Hematopoietic multipotent progenitor cell (in vitro differentiated cells): ENCODE measurements around a stretch of chr2.

- CAGE, long polyA plus RNA = no peak
Observed at GRCh38 chr2:37226886-37227200, 4.6 kb downstream of the CEBPZ start.

DNA sequence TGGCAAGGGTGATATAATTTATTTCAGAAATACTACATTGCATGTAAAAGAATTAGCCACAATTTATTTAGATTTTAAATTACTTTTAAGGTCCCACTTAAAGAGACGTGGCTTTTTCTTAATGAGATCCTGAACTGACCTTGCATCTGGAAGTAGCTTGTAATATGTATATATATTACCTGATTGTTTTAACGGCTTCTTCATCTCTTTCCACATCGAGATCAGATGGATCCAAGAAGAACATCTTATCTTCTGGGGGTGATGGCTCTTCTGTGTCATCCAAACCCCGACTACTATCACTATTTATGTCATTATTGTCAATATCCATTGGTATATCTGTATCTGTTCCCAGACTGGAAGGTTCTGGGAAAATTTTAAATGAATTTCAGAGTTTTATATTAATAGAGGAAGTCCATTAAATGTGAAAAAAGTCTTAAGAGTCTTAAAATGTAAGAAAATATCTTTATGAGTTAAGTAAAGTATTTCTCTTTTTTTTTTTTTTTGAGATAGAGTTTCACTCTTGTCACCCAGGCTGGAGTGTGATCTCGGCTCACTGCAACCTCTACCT, 45.0 kb downstream of the PRKD3 start:
- CAGE, long polyA plus RNA = no peak

DNA sequence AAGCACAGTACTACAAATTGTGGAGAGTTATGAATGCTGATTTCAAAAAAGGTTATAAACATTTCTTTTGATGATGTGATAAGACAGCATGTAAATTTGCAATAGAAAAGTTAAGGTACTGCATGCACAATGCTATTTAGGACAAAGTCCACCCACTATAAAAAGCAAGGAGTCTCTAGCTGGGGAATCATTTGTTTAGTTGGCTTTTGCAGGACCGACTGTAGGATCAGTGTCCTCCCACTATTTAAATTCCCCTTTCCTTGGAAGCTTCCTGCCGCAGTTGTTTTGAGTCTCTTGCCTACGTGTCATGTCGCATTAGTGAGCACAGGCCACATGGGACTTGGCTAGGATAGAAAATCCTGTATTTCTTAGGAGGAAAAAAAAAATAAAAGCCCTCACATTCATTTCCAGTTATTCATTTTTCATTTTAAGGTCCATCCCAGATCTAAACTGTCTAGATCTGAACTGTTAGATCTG, 13.1 kb downstream of the QPCT start:
- CAGE, long polyA plus RNA = no peak

- CAGE, long polyA plus RNA = no peak
Observed at GRCh38 chr2:37425351-37425914, 81.0 kb downstream of the QPCT start.

DNA sequence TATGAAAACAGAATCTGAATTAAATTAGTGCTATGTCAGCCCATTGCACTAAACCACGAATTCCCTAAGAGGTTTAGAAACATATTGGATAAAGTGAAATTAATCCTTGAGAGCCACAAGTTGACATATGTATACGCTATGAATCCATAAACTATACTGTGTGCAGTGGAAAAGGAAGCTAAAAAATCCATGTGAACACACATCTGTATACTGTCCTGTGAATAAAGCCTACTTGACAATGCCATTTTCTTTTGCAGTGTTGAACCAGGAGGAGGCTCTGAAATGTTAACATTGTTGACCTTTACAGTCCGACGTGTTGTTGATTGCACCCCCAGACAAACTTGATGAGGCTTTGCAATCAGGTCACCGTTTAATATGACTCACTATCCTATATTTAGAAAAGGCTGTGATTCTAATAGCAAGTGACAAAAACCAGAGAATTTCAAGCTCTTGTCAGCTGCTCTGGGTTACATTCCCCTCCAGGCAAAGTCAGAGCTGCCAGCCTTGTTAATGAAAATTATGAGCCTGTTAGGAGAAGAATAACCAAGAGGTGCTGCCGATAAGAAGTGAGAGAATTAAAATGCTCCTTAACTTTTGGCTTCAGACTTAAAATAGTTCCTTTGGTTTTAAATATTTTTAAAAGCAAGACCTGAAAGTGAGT, 161.9 kb downstream of the QPCT start:
- CAGE, long polyA plus RNA = no peak

DNA sequence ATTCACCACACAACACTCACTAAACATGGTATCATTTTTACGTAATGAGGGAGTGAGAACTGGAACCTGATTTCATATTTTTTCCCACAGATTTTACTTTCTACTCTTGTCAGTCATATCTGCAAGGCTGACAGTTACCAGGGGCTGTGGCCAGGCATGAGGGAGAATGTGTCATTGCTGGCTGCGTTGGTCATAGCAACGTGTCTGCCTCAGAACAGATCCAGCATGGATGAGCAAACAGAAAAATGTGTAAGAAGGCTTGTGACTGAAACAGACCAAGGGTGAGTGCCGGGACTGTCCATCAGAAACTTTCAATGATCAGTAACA, 100.6 kb downstream of the CDC42EP3 start:
- CAGE, long polyA plus RNA = no peak

DNA sequence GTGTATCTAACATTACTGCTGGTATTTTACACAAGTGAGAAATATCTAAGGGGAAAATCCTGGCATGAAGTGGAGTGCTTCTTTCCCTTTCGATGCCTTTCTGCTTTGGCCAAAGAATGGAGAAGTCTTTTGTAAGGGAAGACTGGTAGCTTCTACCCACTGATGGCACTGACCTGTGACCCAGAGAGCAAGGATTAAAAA, 86.5 kb upstream of the CDC42EP3 start:
- CAGE, long polyA plus RNA = no peak

GRCh38 chr2:37798642-37798919, 126.5 kb upstream of the RMDN2 start:
- CAGE, long polyA plus RNA = no peak

- CAGE, long polyA plus RNA = no peak
Observed at GRCh38 chr2:37851553-37852024, 73.5 kb upstream of the RMDN2 start.

DNA sequence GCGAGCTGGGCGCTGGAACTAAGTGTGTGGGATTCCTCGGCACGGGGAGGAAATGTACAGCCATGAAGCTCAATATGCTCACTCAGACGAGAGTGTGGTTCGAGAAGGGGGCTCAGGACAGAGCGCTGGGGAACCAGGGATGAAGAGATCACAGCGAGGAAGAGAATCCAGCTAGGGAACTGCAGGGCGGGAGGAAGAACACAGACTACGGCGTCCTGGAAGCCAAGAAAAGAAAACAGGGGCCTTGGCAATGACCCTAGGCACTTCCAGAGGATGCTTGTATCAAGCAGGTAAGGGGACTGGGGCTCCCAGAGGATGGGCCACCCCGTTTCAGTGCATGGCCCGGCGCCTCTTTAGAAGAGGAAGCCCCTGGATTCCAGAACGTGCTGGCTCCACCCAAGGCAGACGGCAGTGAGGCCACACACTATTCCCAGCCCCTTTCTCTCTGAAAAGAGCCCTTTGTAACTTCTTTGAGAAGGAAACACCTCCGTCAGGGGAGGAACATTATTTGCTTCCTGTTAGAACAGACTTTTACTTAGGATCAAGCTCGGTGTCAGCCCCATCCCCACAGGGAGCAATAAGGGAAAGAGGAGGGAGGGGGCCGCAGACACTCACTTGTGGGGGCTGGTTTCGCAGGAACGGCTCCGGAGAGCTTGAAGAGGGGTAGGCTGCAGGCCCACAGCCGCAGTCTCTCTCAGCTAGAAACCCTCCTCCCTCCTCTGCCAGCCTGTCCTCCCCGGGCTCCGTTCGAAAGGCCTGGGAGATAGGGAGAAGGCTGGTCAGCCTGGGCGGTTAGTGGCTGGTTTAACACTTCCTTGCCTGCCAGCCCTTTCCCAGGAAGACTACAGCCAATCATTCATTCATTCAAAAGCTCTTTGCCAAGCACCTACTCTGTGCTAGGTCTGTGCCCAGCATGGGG, 49.7 kb upstream of the RMDN2 start:
- CAGE, long polyA plus RNA = no peak

- CAGE, long polyA plus RNA = no peak
Observed at GRCh38 chr2:37921797-37922492, 3.1 kb upstream of the RMDN2 start.

DNA sequence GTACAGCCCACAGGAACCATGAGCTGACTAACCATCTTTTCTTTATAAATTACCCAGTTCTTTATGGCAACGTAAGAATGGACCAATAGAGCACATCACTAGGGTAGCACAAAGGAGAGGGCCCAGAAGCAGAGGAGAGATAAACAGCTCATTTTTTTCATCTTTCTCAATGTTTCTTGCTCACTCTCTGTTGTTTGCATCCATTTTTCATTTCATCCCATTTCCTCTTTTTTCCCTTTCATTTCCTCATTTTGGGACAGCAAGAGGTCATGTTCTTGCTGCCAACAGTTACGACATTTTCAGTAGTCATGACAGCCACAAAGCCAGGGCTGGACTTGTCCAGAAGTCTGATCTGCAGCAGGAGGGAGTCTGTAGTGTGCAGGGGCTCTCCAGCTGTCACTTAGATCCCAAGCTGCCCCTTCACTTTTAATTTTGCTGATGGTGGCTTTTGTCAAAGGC, 52.7 kb upstream of the CYP1B1 start:
- CAGE, long polyA plus RNA = no peak

- CAGE, long polyA plus RNA = no peak
Observed at GRCh38 chr2:38159516-38160144, 83.7 kb upstream of the CYP1B1 start.

GRCh38 chr2:38277752-38278458, 99.2 kb downstream of the ATL2 start:
- CAGE, long polyA plus RNA = no peak

- CAGE, long polyA plus RNA = no peak
Observed at GRCh38 chr2:38321573-38322167, 55.4 kb downstream of the ATL2 start.

- CAGE, long polyA plus RNA = no peak
Observed at GRCh38 chr2:38360108-38360760, 16.8 kb downstream of the ATL2 start.

- CAGE, long polyA plus RNA = no peak
Observed at GRCh38 chr2:38375454-38376007, 1.5 kb downstream of the ATL2 start.

DNA sequence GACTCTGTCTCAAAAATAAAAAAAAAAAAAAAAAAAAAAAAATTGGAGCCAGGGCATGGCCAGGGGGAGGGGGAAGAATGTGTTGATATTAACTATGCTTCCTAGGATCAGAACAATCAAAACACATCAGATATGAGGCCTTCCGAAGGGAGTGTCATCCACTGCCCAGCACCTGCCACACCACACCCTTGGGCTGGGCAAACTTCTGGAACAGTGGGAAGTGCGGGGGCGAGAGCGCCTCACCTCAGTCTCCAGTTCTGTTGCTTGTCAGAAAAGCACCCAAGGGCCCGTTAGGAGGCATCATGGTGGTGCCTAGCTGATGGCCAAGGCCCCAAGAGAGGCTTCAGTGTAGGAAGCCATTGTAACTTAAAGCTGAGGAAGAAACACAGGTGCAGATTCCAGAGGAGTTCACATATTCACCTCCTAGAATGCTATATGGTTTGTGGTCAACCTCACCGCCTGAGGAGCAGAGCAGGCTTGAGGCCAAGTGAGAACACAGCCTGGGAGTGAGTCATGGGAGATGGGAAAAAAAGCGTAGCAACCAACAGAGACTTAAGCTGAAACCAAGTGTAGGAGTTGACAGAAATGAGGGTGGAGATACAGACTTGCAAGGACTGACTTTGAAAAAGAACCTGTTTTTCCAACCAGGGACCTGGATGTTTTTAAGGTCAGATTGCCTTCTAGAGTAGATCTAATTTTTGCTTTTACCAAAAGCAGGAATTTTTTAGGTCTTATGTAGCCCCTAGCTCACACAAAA, 85.1 kb upstream of the ATL2 start:
- CAGE, long polyA plus RNA = no peak

DNA sequence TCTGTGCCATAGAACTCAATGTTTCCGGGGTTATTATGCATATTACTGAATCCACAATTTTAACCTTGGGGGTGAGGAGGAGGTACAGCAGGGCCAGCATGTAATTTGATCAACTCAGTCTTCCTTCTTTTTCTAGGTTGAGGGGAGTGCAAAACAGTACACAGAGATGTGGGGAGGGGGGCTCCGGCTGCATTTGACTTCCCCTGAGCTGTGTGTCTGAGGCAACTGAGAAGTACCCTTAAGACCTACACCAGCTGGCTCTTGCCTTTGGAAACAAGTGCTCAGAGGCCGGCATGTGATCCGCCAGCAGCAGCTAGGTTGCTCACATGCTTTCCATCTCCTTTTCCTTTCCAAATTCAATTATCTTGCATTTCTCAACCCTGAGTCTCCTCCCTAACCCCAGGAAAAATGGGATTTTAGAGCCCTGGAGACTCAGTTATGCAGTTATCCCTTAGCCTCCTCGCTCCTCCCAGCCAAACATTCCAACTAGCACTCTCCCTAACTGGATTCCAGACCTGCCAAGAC, 102.9 kb downstream of the HNRNPLL start:
- CAGE, long polyA plus RNA = no peak

DNA sequence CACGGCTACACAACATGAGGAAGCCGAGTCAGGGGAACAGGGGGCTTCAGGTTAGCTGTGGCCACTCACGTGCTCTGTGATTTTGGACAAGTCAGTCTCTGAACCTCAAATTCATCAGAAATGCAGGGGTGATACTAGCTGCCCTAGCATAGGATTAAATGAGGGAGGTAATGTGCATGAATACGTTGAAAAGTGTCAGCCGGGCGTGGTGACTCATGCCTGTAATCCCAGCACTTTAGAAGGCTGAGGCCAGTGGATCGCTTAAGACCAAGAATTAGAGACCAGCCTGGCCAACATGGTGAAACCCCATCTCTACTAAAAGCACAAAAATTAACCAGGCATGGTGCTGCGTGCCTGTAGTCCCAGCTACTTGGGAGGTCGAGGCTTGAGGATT, 69.0 kb downstream of the HNRNPLL start:
- CAGE, long polyA plus RNA = no peak